ENCODE measurements around a stretch of chr17.

DNA sequence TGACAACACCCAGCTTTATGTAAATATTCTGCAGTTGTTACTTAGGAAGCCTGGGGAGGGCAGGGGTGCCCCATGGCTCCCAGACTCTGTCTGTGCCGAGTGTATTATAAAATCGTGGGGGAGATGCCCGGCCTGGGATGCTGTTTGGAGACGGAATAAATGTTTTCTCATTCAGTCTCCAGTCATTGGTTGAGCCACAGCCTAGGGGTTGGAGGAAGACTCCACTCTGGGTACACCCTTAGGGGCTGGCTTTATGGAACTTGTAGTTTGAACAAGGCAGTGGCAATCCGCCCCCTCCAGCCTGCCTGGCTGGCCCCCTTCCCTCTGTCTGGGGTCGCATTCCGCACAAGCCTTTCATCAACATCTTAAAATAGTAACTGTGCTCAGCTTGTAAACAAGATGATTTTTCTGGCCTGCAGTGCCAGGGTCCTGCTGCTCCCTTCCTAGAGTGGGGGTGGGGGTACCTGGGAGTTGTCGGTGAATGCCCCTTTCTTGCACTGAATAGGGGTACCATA lies 4.2 kb downstream of the SYNGR2 start:
- PRO-cap: no peak

DNA sequence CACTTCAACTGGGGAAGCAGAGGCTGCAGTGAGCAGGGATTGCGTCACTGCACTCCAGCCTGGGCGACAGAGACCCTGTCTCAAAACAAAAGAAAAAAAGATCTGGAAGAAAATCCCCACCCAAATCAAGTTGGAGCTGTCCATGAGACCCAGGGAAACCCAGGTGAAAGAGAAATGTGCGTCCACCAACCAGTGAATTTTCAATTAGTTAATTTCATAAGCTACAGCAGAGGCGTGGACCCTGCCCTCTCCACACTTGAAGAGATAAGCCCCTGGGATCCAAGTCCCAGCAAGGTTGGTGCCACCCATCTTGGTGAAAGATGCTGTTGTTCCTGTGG lies 5.5 kb downstream of the SYNGR2 start:
- PRO-cap: no peak

DNA sequence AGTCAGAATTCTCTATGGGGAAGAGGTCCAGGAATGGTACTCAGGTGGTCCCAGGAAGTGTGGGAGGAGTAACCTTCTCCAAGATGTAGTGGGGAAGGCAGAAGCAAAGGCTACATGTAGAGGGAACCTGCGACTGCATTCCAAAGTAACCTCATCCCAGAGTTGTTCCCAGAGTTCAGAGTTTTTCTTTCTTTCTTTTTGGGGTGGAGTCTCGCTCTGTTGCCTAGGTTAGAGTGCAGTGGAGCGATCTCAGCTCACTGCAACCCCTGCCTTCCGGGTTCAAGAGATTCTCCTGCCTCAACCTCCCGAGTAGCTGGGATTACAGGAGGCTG lies 1.5 kb downstream of the TK1 start:
- PRO-cap: no peak

DNA sequence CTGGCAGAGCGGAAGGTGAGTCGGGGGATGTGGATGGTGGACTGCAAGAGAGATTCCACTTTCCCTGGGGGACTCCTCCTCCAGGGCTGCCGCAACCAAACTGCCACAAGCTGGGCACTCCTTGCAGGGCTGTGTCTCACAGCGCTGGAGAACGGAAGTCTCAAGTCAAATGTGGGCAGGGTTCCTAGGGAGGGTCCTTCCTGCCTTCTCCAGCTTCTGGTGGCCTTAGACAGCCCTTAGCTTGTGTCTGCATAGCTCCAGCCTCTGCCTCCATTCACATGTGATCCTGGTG lies 11.4 kb upstream of the BIRC5 start:
- PRO-cap: no peak

GRCh38 chr17:78230978-78231534 lies 375 bp upstream of the TMEM235 start:
- PRO-cap: no peak

GRCh38 chr17:78324152-78325113 lies 35.4 kb downstream of the SOCS3 start:
- PRO-cap: no peak

GRCh38 chr17:78337283-78338056 lies 22.4 kb downstream of the SOCS3 start:
- PRO-cap: no peak

- PRO-cap: no peak
These were observed 21.0 kb downstream of the SOCS3 start for GRCh38 chr17:78338814-78339378.

- PRO-cap: no peak
These were observed 6.4 kb upstream of the SOCS3 start for GRCh38 chr17:78366178-78366808.

GRCh38 chr17:78377134-78377674 lies 1.2 kb upstream of the PGS1 start:
- PRO-cap: no peak

GRCh38 chr17:78530003-78530564 lies 47.1 kb downstream of the DNAH17 start:
- PRO-cap: no peak

GRCh38 chr17:78613737-78614025 lies 36.5 kb upstream of the DNAH17 start:
- PRO-cap: no peak

- PRO-cap: no peak
These were observed 98.3 kb upstream of the DNAH17 start for GRCh38 chr17:78675501-78675885.

GRCh38 chr17:78680912-78681510 lies 101.1 kb downstream of the CYTH1 start:
- PRO-cap: no peak

GRCh38 chr17:78705007-78705381 lies 77.1 kb downstream of the CYTH1 start:
- PRO-cap: no peak

GRCh38 chr17:78709075-78709496 lies 73.0 kb downstream of the CYTH1 start:
- PRO-cap: no peak

- PRO-cap: bidirectional peak, plus-strand start at chr17:78759026, minus-strand start at chr17:78758968
These were observed 23.3 kb downstream of the CYTH1 start for GRCh38 chr17:78758649-78759237.

- PRO-cap: no peak
These were observed 12.8 kb downstream of the CYTH1 start for GRCh38 chr17:78769323-78769684.

- PRO-cap: no peak
These were observed 10.1 kb upstream of the CYTH1 start for GRCh38 chr17:78792178-78792550.

DNA sequence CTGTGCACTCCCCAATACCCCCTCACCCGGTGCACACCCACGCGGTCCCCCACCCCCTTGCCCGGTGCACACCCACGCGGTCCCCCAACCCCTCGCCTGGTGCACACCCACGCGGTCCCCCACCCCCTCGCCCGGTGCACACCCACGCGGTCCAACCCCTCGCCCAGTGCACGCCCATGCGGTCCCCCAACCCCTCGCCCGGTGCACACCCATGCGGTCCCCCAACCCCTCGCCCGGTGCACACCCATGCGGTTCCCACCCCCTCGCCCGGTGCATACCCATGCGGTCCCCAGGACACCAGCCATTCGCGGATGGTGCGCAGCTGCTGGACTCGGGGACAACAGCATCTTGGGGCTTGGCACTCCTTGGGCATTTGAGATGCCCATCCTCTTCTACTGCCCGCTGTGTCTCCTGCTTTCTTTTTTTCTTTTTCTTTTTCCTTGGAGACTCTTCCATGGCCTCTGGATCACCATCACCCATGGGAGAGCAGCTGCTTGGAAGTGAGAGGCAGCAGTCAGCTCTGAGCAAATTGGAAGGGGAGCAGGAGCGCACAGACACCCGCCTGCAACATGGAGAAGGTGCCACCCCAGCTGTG lies 20.1 kb upstream of the CYTH1 start:
- PRO-cap: no peak

All from natural killer cell (primary cell).